Spinal cord (tissue), 3 donors: ENCODE data around the gene CABP5.

- PRO-cap: no peak
- RAMPAGE, long total RNA: no peak
Observed at GRCh38 chr19:47429760-47430849, 10.8 kb upstream of the MEIS3 start.

DNA sequence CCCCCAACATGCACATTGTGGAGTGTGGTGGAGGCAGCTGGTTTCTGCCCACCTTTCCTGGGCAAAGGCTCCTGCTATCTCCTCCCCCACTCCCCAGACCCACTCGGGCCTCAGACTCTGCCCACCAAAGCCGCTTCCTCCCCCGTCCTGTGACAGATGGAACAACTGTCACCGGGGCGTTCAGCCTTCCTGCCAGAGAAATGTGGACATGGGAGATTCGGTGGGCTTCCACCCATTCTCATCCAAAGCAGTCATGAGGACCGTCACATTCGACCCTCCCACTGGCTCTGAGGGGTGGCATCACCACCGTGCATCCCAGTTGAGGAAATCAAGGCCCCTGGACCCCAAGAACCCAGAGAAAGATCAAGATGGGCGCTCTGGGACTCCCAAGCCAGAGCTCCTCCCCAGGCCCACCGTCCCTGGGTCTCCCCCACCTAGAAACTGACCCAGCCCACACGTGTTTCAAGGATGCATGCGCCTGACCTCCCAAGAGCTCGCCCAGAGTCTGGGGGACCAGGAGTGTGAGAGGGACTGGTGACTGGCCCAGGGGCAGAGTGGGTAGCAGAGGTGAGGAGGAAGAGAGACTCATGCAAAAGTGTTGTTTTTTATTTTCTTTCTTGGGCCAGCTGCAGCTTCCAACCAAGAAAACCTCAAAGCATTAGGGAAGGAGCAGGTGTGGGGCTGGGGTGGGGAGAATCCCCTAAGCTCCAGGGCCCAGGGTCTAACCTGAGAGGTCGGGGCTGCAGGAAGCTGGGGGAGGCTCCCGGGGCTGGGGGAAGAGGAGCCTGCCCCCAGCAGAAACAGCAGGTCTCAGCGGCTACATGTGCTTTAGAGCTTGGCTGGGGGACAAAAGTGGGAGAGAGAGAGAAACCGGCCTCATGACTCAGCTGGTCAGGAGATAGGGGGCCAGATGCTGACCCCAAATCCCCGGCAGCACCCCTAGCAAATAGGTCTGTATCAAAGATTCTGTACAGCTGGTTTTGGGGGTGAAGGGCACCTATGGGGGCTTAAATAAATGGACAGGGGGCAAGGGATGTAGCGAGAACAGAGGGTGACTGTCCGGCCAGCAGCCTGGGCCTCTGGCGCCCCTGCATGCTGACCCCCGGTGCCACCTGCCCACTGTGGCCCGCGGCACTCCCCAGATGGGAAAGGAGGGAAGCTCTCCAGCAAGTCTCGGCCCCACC, 3.4 kb upstream of the KPTN start:
- PRO-cap: no peak
- RAMPAGE, long total RNA: no peak

- PRO-cap: no peak
- RAMPAGE, long total RNA: no peak
Observed at GRCh38 chr19:47488949-47489375, 4.9 kb upstream of the KPTN start.

- PRO-cap: no peak
- RAMPAGE, long total RNA: no peak
Observed at GRCh38 chr19:47495314-47495773, 11.3 kb upstream of the KPTN start.

DNA sequence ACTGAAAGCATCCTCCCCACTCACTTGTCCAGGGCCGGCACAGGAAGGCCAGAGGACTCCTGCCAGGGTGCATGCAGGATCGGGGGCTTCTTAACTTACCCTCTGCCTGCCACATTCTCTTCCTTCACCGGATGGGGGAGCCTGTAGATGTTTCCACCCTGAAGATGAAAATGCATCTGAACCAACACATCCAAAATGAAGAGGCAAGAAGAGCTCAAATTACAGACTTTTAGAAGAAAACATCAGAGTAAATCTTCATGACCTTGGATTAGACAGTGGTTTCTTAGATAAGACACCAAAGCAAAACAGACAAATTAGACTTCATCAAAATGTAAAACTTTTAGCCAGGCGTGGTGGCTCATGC, 25.9 kb upstream of the NAPA start:
- PRO-cap: no peak
- RAMPAGE, long total RNA: no peak

- PRO-cap: no peak
- RAMPAGE, long total RNA: no peak
Observed at GRCh38 chr19:47581446-47582112, 8.6 kb upstream of the ZNF541 start.

- PRO-cap: no peak
- RAMPAGE, long total RNA: no peak
Observed at GRCh38 chr19:47600043-47600509, 8.9 kb upstream of the BICRA start.

- PRO-cap: no peak
- RAMPAGE, long total RNA: no peak
Observed at GRCh38 chr19:47707347-47707662, 5.9 kb upstream of the EHD2 start.

DNA sequence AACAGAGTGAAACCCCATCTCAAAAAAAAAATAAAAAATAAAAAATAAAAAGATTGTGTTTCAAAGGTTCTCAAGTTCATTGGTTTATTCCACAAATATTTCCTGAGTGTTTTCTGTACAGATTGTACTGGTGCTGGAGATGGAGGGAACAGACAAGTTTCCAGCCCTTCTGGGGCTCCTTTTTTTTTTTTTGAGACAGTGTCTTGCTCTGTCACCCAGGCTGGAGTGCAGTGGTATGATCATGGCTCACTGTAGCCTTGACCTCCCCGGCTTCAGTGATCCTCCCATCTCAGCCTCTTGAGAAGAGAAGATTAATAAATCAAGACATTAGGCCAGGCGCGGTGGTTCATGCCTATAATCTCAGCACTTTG, 12.3 kb upstream of the NOP53 start:
- PRO-cap: no peak
- RAMPAGE, long total RNA: no peak

GRCh38 chr19:47741056-47741436, 4.3 kb upstream of the NOP53 start:
- PRO-cap: no peak
- RAMPAGE, long total RNA: no peak

GRCh38 chr19:47741437-47742258, 3.7 kb upstream of the NOP53 start:
- PRO-cap: no peak
- RAMPAGE, long total RNA: no peak

DNA sequence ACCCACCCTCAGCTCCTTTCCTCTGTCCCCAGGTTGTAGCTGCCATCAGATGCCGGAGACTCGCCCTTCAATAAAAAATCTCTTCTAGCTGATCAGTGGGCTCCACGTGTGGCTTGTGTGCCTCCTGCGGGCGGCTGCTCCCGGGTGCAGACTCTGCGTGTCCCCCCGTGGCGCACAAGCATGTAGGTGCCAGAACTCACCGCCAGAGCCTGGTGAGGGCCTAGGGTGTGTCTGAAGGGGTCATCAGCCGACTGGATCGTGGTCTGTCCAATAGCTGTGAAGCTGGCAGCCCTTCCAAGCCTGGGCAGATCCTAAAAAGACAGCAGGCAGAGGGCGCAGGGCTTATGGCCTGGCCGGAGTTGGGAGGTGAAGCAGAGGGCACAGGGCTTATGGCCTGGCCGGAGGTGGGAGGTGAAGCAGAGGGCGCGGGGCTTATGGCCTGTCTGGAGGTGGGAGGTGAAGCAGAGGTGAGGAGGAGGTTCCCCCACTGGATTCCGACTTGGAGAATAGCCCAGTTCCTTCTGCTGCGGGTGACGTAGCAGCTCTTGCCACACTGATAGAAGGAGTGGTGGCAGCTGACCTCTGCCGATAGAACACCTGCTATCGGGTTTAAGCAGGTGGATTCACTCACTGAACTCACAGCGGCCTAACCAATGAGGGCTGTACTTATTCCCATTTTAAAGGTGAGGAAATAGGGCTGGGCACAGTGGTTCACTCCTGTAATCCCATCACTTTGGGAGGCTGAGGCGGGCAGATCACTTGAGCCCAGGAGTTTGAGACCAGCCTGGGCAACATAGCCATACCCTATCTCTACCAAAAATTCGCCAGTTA, 11.8 kb downstream of the NOP53 start:
- PRO-cap: no peak
- RAMPAGE, long total RNA: no peak

DNA sequence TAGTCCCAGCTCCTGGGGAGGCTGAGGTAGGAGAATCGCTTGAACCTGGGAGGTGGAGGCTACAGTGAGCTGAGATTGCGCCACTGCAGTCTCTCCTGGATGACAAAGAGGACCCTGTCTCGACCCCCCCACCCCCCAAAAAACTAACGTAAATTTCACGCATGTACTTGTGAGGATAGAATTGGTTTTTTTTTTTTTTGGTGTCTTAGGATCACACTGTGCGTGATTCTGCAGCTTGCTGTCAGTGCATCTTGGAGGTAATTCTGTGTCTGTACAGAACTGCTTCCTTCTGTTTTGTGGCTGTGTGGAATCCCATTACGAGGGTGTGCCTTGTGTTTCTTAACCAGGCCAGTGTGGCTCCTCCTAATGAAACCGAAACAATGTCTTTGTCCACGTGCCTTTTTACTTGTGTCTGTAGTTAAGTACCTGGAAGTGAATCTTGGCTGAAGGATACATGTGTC, 12.9 kb downstream of the NOP53 start:
- PRO-cap: no peak
- RAMPAGE, long total RNA: no peak

DNA sequence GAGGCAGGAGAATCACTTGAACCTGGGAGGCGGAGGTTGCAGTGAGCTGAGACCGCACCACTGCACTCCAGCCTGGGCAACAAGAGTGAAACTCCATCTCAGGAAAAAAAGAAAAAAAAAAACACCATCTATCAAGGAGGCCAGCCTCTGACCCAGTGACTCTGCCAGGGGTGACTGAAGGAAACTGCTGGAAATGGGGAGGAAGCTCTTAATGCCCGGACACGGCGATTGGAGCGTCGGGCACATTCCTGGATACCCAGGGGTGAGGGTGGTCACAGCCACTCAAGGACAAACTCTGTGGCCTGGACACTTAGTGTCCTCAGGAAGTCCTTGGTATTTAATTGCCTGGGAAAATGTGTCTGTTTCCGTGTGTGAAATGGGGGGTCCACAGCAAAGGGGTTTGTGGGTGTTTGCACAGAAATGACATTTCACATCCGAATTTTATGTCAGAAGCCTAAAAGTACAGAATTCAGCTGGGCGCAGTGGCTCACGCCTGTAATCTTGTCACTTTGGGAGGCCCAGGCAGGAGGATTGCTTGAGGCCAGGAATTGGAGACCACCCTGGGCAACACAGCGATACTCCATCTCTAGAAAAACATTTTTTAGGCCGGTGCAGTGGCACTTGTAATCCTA, 15.0 kb downstream of the NOP53 start:
- PRO-cap: no peak
- RAMPAGE, long total RNA: no peak

- PRO-cap: no peak
- RAMPAGE, long total RNA: no peak
Observed at GRCh38 chr19:47779761-47780294, 1.3 kb downstream of the SELENOW start.

GRCh38 chr19:47865188-47865670, 6.2 kb downstream of the TPRX2 start:
- PRO-cap: no peak
- RAMPAGE, long total RNA: no peak

DNA sequence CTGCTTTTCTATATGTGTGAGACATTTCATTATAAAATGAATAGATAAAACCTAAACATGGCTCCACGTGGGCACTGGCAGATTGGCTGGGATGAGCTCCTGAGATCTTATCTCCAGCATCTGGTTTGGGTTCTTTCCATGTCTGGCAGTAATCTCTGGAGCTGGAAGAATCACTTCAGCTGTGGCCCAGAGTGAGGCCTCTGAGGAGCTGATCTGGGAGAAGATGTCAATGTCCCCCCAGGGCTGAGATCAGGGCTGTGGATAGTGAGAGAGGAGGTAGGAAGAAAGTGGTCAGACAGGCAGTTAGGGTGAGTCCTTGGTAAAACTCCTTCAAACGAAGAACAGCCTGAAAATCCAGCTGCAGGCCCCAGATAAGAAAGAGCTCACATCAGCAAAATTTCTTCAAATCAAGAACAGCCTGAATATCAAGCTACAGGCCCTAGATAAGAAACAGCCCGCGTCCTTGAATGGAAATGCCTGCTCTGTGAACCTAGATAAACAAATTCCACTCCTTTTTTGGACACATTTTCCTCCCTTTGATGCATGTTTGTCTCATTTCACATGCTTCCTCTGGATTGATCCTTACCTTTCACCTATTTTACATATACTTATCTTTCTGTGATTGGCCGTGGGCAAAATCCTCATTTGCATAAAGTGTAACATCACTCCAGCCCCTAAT, 5.7 kb upstream of the SULT2A1 start:
- PRO-cap: no peak
- RAMPAGE, long total RNA: no peak

GRCh38 chr19:48044011-48044210, at the start of gene CABP5:
Gene CABP5 (minus strand): TSS chr19:48044079.
- PRO-cap: no peak
- RAMPAGE, long total RNA: no peak

DNA sequence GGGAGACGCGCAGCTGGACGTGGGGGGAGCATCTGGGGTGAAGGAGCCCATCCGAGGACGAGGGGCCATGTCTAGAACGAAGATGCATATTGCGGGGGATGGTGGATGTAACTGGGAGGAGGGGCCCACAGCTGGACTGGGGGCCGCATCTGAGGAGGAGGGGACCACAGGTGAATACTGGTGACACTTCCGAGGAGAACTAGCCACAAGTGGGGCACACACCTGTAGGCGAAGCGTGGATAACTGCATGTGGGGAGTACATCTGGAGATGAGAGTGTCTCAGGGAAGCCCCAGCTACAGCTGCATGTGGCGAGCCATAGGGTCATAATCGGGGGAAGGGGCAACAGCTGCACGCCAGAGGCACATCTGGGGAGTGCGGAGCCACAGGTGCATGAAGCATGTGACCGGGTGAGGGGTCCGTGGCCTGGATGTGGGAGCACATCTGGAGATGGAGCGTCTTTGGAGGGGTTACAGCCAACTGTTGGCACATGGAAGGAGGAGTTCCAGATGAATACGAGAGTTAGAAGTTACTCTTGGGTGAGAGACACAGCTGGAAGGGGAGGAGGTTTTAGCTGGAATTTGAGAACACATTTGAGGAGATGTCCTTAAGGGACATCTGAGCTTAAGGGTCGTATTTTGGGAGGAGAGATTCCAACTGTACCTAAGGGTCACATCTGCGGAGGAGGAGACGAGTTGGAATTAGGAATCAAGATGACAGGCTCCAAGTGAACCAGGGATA, 548 bp downstream of the ZSWIM9 start:
- PRO-cap: no peak
- RAMPAGE, long total RNA: no peak

DNA sequence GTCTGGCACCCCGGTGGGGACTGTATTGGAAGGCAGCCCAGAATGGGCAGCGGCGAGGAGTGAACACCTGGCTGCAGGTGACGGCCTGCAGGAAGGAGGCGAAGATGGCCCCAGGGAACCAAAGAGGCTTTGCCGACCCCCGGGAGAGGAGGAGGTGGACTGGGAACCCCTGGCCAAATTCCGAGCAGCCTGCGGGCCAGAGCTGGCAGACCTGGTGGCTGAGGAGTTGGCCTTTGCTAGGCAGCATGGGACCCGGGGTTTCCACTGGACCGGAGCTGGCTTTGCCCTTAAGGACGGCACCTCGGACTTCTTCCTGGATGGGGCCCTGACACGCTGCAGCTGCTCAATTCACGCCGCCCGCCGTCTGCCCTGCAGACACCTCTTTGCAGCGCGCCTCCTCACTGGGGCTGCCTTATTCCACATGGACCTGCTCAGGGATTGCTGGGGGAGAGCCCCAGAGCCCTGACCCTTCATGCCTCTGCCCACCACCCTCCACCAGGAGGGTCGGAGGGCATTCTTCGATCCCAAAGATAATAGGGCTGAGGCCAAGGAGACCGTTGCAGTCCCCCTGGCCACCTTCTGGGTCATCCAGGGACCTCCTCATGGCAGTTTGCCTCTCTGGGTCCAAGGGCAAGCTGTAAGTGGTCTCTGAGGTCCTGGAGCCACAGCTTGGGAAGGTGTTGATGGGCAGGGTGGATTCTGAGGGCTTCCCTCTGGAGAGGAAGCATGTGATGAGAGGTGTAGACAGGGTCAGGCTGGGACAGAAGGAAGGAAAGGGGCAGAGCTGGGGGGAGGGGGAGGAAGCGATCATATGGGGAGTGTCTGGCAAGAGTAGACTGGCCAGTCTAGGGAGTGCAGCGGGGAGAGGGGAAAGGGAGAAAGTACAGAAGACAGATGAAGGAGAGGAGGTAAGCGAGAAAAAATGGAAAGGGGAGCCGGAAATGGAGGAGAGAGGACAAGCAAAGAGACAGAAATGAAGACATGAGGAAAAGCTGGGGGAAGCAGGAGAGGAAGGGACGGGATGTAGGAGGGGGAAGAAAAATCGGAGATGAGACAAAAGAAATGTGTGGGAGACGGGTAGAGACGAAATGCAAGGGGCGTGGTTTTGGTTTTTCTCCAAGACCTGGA, 26.2 kb downstream of the ZSWIM9 start:
- PRO-cap: no peak
- RAMPAGE, long total RNA: no peak